Anterior vena cava (tissue), 1 donor: ENCODE measurements around a stretch of chr7.

- PRO-cap, result no peak
These were observed 87.1 kb downstream of the SPATA48 start for GRCh38 chr7:50182849-50183176.

DNA sequence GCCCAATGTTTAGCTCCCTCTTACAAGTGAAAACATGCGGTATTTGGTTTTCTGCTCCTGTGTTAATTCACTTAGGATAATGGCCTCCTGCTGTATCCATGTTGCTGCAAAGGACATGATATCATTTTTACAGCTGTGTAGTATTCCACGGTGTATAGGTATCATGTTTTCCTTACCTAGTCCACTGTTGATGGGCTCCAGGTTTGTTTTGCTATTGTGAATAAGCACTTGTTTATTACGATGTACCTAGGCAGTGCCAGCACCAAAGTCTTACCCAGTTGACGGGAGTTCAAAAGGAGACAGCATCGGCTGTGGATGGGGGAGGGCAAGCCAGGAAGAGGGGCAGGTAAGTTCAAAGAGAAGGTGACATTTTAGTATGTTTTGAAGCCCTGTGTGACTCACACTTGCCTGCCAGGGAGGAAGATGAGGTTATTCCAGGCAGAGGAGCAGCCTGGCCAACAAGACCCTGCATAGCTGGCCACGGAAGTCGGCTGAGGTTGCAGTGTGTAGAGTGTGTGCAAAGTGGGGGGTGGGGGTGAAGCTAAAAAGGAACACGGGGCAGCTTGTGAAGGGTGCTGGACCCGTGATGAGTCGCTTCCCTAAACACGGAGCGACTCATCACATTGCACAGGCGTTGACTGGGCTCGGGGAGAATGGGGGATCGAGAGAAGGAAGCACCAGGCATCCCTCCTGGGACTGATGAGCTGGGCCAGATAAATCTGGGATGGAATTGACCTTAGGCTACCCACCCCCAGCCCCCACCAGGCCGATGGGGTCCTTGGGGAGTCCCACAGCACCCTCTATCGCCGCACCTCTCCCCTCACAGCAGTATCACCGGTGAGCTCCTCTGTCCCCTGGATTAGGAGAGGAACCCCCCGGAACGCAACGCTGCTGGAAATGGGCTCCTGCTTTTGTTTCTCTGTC is 98.0 kb upstream of the IKZF1 start:
- PRO-cap, result no peak

DNA sequence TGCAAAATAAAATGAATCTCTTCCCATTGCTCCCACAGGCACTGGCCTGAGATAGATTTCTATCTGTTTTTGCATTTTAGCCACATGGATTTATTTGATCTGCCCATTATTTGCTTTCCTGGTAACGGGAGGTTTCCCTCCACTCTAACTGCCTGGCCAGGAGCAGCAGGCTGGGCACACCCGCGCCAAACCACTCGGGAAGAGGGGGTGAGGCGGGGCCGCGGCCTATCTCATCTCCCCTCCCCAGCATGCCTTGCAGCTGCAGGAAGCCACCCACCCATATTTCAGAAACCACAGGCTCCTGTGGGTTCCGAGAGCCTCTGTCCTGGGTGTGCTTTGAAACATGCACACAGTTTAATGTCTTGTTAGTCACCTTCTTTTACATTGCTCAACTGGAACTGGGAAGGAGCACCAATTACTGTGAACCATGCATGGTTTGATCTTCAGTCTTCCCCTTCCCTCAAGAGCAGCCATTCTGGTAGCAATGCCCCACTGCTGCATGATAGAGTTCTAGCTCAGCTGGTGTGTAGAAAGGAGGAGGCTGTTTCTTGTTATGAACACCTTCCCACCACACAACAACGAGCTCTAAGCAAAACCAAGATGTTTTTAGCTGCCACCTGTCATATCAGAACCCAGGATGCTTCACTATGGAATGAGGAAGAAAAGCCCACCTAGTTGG is 37.6 kb upstream of the IKZF1 start:
- PRO-cap, result no peak

GRCh38 chr7:50303354-50303566 is 1.3 kb upstream of the IKZF1 start:
- PRO-cap, result no peak

GRCh38 chr7:50310036-50310979 is 5.8 kb downstream of the IKZF1 start:
- PRO-cap, result no peak

- PRO-cap, result no peak
These were observed 8.3 kb downstream of the IKZF1 start for GRCh38 chr7:50312621-50313347.

DNA sequence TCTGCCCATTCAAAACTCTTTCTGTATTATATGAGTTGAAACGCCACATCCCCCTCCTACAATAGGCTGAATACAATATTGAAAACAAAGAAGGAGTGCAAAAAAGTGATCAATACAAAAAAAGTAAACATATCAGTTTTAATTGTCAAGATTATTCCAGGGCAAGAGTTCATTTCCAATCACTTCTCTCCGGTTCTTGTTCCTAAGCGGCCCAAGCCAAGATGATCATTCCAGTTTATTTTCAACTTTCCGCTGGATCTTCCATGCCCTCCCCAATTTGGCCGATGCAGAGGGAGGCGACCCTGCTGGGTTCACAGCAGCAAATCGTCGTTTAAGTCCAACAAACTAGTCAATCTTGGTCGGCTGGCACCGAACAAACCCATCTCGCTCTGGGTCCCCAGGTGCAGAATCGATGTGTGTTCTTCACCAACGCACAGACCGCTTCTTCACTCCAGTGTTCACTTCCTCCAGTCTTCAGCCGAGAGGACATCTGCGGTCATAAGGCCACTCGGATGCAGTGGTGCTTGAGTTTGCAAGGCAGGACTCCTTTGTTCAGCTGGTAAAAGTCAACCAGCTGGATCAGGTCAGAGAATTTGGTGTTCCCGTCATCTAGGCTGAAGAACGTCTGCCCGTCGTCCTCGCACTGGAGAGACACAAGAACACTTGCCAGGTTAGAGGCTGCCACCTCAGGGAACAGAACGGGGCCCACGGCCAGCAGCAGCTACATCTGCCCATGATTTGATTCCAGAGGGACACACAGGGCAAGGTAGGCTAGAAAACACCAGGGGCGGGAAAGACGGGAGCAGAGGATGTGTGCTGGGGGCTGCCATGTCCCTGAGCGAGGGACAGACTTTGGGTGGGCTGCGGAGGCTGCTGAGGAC is 27.5 kb upstream of the DDC start:
- PRO-cap, result no peak

- PRO-cap, result no peak
These were observed 62.8 kb upstream of the DDC start for GRCh38 chr7:50627604-50628712.

GRCh38 chr7:50664693-50665030 is 99.5 kb upstream of the DDC start:
- PRO-cap, result no peak

GRCh38 chr7:50733419-50733994 is 49.2 kb downstream of the GRB10 start:
- PRO-cap, result no peak

- PRO-cap, result no peak
These were observed 11.4 kb downstream of the GRB10 start for GRCh38 chr7:50771146-50771888.

GRCh38 chr7:50792396-50793296 is 9.9 kb upstream of the GRB10 start:
- PRO-cap, result unidirectional peak, plus-strand start at chr7:50792563; bidirectional peak, plus-strand start at chr7:50793125, minus-strand start at chr7:50792874

DNA sequence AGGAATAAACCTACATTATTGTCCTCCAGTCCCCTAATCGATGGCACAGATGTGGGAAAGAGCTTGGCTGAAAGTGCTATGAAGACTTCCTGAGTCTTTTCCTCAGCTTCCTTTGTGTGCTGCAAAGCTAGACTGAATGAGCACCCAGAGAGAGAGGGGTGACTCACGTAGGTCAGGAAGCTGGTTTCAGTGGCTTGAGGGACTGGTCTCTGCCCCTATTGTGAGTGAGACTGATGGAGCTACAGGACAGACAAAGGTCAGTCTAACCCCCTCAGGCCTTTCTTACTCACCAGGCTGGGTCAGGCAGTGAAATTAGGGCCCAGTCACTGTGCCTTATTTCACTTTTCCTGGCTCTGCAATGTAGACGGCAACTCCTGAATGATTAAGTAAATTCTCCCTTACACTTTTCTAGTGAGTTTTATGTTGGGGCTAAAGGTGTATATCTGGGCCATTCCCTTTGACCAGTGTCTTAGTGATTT is 171.2 kb upstream of the GRB10 start:
- PRO-cap, result no peak

GRCh38 chr7:51082069-51082521 is 234.5 kb downstream of the COBL start:
- PRO-cap, result no peak

GRCh38 chr7:51127306-51128094 is 189.1 kb downstream of the COBL start:
- PRO-cap, result no peak

GRCh38 chr7:51973111-51973637 is 656.6 kb upstream of the COBL start:
- PRO-cap, result no peak

- PRO-cap, result no peak
These were observed 161.4 kb upstream of the POM121L12 start for GRCh38 chr7:52874145-52874344.

DNA sequence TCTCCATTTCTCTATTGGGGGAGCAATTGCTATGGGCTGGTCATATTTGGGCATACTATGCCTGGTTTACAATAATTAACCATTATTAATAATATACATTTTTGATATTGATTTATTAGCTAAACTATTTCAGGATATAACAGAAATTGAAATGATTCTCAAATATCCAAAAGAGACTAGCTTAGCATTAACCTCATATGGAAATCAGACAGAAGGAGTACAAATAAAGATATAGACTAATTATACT is 99.2 kb upstream of the POM121L12 start:
- PRO-cap, result no peak

- PRO-cap, result no peak
These were observed 52.3 kb upstream of the SEC61G start for GRCh38 chr7:54811374-54811631.

GRCh38 chr7:55026511-55027368 is 7.9 kb downstream of the EGFR start:
- PRO-cap, result no peak